HTERT-HM (cell line): ENCODE measurements around the gene TMC4.

DNA sequence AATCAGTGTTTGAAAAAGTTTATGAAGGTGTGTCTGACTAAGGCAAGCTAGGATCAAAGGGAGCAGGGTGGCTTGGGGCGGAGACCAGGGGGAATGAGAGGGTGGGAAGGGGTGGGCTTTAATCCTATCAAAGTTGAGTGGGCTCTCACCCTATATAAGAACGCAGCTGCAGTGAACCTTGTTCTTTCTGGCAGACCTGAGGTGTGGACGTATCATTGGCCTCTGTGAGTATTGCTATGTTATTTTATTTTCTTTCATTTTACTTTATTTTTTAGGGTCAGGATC is 37.4 kb downstream of the NLRP12 start:
- RRBS = no CpG with 5 or more reads among the region's 3 CpGs

GRCh38 chr19:53984762-53985195 is 6.7 kb upstream of the CACNG6 start:
- RRBS = no CpG with 5 or more reads among the region's 12 CpGs

GRCh38 chr19:54109283-54109987 is 6.0 kb downstream of the TFPT start:
- RRBS = 43% methylated on average over 2 of the region's 13 CpGs

GRCh38 chr19:54114210-54114772 is 1.2 kb downstream of the TFPT start:
- RRBS = 34% methylated on average over 13 of the region's 27 CpGs

GRCh38 chr19:54160441-54160853 is 926 bp upstream of the LENG1 start:
- RRBS = no CpG with 5 or more reads among the region's 20 CpGs

- RRBS = 3% methylated on average over 4 of the region's 26 CpGs
Observed at GRCh38 chr19:54172222-54173479, at the start of gene TMC4. Gene TMC4, minus strand, starts transcription at chr19:54173160.

- RRBS = 11% methylated on average over 1 of the region's 12 CpGs
Observed at GRCh38 chr19:54173480-54173929, 545 bp upstream of the TMC4 start.

DNA sequence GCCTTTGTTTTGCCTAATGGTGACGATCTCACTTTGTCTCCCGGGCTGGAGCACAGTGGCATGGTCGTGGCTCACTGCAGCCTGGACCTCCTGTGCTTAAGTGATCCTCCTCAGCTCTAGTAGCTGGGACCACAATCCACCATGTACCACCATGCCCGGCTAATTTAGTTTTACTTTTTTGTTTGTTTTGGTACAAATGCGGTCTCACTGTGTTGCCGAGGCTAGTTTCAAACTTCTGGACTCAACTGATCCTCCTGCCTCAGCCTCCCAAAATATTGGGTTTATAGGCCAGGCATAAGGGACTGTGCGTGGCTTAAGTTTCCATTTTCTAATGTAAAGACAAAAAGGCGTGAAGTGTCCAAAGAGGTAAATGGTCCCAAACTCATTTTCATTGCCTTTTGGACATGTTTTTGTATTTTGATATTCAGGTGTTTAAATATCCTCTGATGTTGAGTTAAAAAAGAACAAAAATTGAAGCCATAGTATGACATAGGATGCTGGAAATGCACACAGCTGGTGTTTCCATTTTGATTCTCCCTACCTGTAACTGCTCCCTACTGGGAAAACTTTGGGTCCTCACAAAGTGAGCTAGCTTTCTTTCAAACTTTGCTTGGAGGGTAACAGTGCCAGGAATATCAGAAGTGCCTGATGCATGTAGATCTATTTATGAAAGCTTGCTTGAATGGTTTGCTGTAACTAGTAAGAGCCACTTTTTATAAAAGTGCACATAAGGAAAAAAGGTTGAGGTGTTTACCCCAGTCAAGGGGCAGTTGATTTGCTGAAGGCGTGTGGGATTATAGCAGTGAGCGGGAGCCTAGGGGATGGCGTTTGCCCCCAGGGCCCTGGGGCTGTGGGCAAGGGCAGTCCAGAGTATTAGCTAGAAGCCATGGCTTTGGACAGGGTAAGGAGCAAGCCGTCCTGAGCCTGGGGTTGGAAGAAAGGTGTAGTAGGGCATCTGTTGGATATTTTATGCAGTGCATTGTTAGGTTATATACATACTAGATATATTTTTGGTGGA is 4.1 kb downstream of the RPS9 start:
- RRBS = no CpG with 5 or more reads among the region's 12 CpGs

- RRBS = no CpG with 5 or more reads among the region's 7 CpGs
Observed at GRCh38 chr19:54242557-54243021, 14.5 kb downstream of the LILRB5 start.

DNA sequence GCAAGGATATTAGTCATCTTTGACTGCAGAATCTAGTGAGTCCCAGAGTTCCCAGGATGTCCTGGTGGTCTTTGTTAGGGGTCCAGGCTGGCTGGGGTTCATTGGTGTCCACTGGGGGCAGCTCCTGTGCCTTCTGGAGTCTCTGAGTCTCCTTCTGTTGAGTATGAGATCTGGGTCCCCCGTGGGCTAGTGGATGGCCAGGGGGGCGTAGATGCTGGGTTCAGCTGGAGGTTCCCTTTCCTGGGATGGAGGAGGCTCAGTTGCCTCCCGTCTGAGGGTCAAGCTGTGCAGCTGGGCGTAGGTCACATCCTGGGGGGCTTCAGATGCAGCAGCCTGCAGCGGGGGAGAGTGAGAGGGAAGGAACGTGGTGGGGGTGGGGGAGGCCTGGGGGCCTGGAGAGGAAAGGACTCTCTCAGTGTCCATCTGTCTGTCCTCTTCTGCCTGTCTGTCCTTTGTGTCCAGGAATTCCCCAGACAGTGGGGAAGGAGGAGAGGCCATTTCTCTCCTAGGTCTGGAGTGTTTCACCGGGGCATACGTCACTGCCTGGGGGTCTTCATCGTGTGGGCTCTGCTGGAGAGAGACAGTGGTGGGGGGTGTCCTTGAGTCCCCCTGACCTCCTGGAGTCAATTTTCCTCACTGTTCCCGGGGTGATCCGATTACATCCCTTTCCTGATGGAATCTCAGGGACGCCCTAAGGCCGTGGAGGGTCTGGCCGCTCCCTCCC is 6.3 kb downstream of the LILRB5 start:
- RRBS = no CpG with 5 or more reads among the region's 14 CpGs

DNA sequence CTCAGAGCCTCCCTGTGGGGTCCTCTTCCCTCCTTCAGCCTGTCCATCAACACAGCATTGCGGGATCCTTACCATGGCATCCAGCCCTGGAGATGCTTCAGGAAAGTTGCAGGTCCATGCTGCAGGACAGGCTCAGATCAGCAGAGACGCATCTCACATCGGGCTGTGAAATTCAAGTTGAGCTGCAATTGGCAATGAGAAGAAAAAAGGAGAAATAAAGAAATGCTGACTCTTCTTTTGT is 9.5 kb downstream of the LILRB2 start:
- RRBS = no CpG with 5 or more reads among the region's 3 CpGs

- RRBS = no CpG with 5 or more reads among the region's 26 CpGs
Observed at GRCh38 chr19:54316608-54317541, 3.9 kb upstream of the LILRA5 start.

DNA sequence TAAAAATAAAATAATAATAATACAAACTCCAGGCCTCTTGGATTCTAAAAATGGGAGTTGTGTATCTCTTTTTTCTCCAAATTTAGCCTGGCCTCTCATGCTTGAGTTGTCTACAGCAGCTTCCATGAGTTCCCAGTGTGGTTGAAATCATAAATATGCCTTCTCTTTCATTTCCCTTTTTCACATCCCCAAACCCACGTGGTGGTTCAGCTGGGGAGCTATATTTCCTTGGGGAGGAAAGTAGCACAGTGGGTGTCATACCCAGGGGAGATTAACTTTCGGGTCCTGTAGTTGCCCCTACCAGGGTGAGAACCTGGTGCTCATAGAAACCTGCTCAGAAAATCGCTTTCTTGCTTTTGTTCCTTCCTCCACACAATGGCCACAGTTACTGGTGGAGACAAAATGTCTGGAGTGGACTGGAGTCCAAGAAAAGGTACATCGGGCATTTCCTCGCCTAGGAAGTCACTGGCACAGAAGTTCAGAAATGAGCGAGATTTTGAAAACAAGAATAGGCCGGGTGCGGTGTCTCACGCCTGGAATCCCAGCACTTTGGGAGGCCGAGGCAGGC is 7.0 kb upstream of the LILRA4 start:
- RRBS = no CpG with 5 or more reads among the region's 10 CpGs

- RRBS = no CpG with 5 or more reads among the region's 19 CpGs
Observed at GRCh38 chr19:54369459-54370384, 5.0 kb upstream of the LAIR1 start.

DNA sequence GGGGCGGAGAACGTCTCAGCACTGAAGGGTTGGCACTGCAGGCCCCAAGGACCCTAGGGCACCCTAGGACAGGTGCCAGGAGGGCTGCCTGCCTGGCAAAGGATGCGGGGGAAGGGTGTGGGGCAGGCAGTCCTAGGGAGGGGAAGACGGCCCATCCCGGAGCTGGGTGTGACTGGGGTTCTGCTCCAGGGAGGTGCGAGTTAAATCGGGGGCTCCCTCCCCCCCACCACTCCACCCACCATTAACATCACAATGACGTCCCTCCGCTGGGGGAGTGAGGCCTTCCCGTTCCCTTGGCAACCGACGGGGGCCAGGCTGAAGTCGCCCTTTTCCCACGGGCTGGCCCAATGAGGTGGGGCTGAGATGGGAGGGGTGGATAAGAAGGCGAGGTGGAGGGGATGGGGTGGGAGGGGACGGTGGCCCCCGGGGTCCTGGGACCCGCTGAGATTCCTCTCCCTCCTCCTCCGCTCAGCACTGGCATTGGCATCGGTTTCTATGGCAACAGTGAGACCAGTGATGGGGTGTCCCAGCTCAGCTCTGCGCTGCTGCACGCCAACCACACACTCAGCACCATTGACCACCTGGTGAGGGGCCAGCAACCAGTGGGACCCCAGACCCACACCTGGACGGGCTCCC is 5.7 kb downstream of the TTYH1 start:
- RRBS = no CpG with 5 or more reads among the region's 23 CpGs

DNA sequence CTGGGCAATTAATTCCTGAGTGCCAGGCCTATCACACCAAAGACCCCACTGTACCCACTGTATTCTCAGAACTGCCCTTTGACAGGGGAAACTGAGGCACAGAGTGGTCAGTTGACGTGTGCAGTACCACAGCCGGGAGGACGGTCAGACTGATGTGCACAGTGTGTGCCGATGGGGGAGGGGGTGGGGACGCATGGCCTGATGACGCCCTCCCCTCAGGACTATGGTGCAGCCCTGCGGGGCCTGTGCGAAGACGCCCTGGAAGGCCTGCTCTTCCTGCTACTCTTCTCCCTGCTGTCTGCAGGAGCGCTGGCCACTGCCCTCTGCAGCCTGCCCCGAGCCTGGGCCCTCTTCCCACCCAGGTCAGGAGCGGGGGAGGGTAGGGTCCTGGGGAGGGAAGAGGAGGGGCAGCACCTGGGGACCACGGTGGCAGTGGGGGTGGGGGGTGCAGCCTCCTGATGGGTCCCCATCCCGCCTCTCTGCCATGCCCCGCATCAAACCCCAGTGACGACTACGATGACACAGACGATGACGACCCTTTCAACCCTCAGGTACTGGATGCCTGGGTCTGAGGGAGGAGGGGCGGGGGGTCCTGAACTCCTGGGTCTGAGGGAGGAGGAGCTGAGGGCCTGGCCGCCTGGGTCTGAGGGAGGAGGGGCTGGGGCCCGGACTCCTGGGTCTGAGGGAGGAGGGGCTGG is 13.5 kb upstream of the LENG8 start:
- RRBS = no CpG with 5 or more reads among the region's 22 CpGs

GRCh38 chr19:54454212-54455200 is 5.5 kb downstream of the LENG8 start:
- RRBS = no CpG with 5 or more reads among the region's 34 CpGs

GRCh38 chr19:54464612-54465564 is 1.3 kb upstream of the LENG9 start:
- RRBS = 43% methylated on average over 45 of the region's 108 CpGs

DNA sequence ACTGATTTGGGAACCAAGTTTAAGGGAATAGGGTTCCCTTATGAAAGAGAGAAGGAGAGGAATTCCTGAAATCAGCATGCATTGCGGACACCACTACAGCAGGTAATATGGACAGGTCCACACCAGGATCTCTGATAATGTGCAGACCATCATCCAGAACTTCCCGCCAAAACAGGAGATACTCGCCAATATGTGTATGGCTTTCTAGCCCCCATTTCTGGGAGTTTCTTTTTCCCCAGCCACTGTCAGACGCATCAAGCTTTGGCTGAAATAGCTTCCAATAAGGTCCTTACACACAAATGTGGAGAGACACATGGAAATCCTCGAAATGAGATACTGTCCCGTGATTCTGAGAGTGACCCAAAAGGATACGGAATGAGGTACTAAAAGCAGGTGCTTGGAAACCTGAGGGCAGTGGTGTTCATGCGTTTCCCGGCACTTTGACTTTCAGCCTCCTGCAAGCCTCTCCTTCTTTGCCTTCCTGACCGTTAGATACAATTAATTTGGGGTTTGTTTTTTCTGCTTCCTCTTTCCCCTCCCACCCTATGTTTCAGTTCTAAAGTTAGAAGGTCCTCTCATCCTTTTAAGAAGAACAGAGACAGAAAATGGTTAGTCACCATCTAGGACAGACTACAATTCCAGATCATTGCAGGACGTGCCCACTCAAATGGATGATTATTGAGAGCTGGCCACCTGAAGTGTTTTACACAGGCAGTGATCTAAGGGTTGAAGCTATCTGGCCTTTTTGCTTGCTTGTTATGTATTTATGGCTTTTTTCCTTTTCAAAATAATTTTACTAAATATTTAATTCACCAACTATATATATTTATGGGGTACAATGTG is 1.9 kb upstream of the LILRB4 start:
- RRBS = no CpG with 5 or more reads among the region's 11 CpGs

DNA sequence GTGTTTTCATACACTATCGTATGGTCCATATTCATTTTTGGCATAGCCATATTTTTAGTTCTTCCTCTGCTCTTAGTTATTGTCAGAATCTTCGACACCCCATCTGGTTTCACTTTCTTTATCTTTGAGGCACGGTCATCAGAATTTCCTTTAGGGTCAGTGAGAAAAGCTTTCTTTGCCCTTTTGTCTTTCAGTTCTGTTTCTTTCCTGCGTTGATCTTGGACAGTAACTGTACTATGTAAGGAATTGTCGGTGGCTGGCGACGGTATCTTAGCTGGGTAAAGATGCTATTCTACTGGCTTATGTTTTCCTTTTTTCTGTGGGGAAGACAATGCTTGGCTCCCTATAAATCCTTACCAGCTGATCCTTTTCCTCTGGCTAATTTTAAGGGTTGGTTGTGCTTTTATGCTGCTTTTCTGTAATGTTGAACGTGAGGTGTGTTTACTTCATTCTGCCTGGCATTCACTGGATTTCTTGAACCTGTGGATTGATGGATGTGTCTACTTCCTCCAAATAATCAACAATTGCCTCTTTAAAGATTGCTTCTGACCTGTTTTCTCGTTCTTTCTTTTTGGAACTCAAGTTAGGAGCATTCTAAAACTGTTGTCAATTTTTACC is 10.4 kb upstream of the KIR2DL4 start:
- RRBS = no CpG with 5 or more reads among the region's 9 CpGs